Sternocleidomastoid (tissue), 1 donor: ENCODE measurements around a stretch of chr3.

DNA sequence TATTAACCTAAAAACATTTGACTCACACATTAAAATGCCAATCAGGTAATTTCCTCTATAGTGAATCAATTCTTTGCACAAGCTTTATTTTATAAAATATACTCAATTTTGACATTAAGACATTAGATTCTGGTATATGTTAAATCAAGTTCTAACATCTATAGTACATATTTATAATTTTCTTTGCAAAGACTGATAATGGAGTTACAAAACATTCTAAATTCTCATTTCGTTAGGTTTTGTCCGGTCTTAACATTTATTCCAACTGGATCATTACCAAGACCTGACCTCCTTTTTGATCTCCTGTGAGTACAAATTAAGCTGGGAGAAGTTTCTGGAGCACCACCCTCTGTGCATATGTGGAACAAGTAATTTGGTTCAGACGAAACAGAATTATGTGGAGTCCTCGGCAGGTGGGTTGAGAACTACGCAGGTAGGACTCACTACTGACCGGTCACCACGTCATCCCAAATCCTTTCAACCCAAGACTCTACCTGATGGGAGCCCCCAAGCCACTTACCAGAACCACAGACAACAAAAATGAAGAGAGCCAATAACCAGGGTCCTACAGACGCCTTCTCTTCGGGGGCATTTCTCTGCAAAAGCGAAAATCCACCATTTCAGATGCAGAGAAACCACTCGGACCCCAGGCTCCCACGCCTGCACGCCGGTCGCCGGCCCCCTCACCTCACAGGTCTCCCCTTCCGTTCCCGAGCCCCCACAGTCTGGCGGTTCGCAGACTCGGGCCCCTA, 937 bp downstream of the SERP1 start:
- PRO-cap: bidirectional peak, plus-strand start at position 390 of the sequence, minus-strand start at position 370 of the sequence

GRCh38 chr3:150617349-150618009, 14.4 kb downstream of the SELENOT start:
- PRO-cap: no peak

DNA sequence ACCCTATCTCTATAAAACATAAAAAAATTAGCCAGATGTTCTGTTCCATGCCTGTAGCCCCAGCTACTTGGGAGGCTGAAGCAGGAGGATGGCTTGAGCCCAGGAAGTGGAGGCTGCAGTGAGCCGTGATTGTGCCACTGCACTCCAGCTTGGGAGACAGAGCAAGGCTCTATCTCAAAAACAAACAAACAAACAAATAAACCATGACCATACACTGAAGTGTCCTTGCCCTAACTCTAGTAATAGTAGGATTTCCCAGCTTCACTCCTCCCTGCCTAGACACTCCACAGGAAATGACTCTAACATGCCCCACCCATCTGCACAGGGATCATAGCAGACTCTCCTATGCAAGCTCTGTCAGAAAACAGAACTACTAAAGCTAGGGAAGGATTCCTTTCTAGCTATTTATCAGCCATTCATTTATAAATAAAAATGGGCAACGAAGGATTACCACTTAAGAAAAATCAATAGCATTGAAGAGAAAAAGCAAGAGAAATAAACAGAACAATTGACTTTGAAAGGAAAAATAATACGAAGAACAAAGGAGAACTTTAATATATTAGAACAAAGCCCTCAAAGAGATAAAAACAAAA, 4.5 kb downstream of the ERICH6 start:
- PRO-cap: no peak

DNA sequence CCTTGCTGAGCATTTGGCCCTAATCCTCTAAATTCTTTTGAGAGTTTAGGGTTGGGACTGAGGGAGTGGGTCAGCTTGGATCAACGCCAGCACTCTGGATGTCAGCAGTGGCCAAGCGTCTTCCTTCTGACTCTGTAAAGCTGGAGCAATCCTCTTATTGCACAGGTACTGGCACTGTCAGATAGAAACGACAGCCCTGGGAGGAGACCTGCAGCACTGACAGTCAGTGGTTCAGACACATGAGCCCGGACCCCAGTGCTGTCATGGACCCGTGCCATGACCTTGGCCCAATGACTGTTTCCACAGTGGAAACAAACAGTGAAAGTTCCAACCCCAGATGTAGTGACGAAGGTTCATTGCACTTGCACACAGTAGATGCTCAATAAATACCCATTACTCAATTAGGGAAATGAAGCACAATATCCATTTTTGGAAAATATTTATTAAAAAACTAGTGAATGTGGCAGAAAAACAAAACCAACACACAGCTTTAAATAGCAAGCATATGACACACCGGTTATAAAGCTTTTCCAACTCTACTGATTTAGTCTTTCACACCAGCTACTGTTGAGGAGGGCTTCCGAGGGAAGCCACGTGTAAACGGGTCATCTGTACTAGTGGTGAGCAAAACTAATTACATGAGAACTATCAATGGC, 22.1 kb downstream of the SIAH2 start:
- PRO-cap: no peak

GRCh38 chr3:150922675-150923096, 17.4 kb upstream of the MINDY4B start:
- PRO-cap: no peak

DNA sequence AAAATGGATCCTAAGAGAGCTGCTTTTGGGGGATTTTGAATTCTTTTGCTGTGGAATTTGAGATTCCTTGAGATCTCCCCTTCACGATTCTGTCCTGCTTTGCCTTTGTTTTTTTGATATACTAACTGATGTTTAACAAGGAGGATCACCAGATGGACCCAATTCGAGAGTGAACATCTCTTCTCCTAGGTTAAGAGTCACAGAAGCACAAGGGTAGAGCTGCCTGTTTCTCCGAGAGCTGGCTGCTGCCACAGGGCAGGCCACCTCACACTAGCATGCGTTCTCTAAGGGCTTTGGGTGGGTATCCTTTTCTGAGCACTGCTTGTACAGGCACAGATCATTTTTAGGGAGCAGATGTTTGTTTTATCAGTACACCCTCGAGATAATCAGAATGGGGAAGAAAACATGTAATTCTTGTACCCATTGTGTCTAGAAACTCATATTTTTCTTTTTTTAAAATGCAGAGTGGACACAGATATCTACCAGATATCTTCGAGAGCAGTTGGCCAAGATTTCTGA, 47.3 kb downstream of the GPR171 start:
- PRO-cap: no peak

DNA sequence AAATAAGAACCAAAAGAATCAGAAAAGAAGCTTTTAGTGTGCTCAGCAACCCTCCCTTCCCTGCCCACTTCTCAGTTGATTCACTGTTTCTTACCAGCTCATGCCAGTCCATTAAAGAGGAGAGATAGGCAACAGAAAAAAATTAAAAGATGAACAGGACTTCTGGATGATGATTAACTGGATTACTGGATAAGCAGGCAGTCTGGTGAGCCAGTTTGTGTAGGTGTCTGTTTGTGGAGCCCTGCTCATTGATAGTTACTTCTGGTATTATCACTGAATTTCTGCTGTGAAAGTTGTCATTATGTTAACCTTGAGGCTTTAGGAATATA, 15.1 kb upstream of the GPR171 start:
- PRO-cap: no peak

- PRO-cap: no peak
Observed at GRCh38 chr3:151814445-151814923, 568 bp downstream of the AADAC start.

GRCh38 chr3:151926837-151927310, 53.4 kb downstream of the SUCNR1 start:
- PRO-cap: no peak

DNA sequence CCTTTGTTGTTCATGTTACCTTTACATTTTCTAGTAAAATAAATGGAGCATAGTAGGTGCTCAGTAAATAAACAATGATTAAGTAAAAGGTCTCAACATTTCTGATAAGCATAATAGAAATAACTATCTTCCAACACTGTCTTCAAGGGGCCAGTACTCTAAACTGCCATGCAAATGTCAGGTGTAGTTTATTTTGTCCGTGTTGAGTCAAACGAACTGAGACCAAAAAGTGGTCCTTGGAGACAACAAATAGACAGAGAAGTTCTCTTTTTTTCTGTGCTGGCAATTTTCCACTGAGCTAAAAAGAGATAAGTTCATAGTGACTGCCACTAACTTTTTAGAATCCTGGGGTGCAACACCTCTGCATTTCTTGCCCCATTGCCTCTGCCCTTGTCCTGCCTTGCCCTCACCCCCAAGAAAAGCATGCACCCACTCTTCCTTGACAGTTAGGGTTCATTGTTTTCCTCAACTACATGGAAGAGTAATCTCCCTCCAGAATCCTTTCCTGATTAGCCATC, 14.7 kb upstream of the MBNL1 start:
- PRO-cap: no peak

- PRO-cap: no peak
Observed at GRCh38 chr3:152272611-152273404, 4.1 kb downstream of the MBNL1 start.

GRCh38 chr3:152274125-152275324, 5.8 kb downstream of the MBNL1 start:
- PRO-cap: no peak

DNA sequence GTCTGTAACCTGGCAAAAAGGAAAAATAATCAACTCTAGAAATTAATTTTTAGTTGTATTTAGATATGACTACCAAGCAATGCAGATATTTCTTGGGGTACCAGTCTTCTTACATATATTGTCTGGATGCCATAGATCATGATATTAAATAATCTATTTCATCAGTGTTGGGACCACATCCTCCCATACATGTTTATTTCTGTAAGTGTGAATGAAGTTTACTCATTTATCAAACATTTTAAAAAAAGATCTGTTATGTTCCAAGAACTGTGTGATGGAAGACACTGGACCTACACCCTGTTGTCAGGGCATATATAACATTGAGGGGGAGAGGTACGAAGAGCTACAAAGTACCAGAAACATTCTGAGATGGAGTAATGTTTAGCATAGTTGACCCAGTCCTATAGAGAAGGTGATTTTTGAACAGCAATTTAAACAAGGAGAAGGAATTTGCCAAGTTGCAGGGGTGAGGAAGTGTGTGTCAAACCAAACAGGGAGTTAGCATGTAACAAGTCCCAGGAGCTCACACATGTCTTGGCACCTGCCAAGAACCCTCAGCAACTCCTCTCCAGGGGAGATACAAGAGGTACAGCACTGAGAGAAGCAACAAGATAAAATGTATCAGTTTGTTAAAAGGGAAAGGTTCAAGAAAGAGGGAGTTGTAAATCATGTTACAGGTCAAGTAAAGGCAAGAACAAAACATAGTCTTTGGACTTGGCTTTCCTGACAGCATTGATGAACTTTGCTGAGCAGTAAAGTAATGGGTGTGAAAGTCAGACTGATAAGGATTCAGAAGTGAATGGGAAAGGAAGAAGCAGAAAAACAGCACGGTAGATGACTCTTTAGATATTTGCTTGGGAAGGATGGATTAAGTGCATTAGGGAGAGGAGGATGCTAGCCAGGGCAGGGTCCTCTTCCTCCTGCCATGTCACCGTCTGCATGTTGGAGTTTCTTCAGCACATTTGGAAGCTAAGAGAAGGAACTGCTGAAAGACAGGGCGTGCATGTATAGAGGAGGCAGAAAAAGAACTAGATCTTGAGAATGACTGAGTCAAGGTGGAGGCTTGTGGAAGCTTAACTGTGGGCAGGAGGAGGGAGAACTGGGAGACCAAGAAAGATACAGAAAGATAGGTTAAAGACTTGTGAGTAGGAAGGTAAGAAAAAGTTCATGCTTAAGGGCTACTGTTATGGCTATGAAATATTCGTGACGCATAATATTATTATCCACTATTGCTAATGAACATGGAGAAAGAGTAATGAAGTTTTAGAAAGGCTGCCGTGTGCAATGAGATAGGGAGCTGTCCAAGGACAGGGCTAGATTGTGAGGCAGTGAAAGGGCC, 27.0 kb downstream of the MBNL1 start:
- PRO-cap: no peak

- PRO-cap: unidirectional peak, plus-strand start at chr3:152298851
Observed at GRCh38 chr3:152298509-152299162, 29.9 kb downstream of the MBNL1 start.

- PRO-cap: no peak
Observed at GRCh38 chr3:152300002-152300754, 31.4 kb downstream of the MBNL1 start.

GRCh38 chr3:152303542-152304168, 34.9 kb downstream of the MBNL1 start:
- PRO-cap: no peak

- PRO-cap: no peak
Observed at GRCh38 chr3:152318656-152319409, 50.1 kb downstream of the MBNL1 start.

- PRO-cap: no peak
Observed at GRCh38 chr3:152319682-152320838, 51.3 kb downstream of the MBNL1 start.

GRCh38 chr3:152870004-152870569, 35.2 kb downstream of the P2RY1 start:
- PRO-cap: no peak

DNA sequence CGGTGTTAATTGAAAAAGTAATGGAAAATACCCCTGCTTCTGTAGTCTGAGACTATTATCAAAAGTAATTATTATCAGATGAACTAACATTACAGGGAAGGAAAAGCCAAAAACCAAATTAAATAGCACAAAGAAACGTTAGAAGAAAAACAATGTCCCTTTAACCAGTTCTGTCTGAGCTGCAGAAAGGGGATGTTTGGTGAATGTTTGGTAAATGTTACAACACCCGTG, 85.5 kb downstream of the RAP2B start:
- PRO-cap: no peak